Smooth muscle cell (in vitro differentiated cells): Measurements from ENCODE around the gene NDUFA4.

- RAMPAGE, long total RNA: no peak
Measured at GRCh38 chr7:7573325-7573944, 6.8 kb downstream of the MIOS start.

- RAMPAGE, long total RNA: no peak
Measured at GRCh38 chr7:7725555-7726334, 7.3 kb upstream of the RPA3 start.

DNA sequence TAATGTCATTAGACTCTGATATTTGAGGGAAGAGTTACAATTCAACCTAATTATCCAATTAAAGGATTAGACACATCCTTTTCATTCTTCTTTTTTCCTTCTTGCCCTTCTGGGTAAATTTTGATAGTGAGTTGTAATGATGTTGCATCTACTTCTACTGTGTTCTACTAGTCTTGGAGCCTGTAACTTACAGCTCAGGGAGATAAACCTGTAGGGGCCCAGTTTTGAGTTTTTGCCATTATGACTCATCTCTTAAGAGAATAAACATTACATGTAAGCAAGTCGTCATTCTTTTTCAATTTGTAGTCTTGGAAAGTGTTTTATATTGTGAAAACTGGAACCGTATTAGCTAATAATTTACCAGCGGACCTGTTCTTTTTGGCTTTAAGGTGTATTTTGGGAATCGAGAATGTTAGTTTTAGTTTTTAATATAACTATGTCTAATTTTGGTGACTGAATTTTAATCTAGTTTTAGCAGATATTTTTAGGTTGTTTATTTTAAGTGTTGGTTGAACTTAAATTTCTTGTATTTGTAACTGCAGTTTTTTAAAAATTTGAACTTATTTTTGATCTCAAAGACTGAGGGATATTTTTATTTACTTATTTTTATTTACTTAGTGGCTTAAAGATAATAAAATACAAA lies 89.8 kb upstream of the RPA3 start:
- RAMPAGE, long total RNA: no peak

DNA sequence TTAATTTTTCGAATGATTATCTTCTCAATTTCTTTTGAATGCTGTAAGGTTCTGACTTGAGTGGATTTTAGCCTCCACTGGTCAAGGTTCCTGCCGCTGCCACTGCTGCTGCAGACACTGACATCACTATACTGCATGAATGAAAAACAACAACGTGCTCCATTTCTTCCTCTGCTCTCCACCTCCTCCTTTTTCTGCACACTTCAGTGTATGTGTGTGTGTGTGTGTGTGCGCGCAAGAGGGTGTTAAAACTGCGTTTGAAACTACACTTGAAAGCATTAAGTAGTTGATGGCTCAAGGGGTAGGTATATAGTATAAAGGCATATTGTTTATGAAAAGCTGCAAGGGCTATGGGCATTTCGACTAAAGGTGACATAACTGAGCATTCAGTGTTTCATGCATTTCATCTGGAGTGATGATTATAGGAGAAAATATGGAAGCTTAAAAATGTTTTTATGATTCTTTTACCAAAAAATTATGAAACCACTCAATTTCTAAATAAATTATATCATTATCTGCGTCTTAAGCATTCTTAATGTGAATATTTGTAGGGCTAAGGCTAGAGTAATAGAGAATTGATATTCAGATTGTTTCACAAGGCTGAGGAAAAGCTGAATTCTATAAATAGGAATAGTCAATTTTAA lies 3.6 kb downstream of the GLCCI1 start:
- RAMPAGE, long total RNA: no peak

DNA sequence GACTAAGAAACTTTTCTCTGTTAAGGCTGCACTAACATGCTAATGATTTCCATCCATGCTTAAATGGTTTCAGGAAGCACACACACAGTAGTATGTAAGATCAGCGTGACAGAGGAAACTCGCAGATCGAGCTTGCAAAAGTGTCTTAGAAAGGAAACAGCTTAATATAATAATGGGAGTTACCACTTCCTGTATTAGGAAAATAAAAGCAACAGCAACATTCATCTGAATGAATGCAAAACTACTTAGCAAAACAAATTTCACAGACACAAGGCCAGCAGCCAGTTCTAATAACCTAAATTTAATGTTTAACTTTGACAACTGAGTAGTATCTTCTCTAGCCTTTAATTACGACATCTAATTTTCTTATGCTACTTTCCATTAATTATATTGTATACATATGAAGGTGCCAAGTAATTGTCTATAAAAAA lies 112.6 kb downstream of the ICA1 start:
- RAMPAGE, long total RNA: no peak

GRCh38 chr7:8214220-8215121 lies 47.5 kb downstream of the ICA1 start:
- RAMPAGE, long total RNA: no peak

DNA sequence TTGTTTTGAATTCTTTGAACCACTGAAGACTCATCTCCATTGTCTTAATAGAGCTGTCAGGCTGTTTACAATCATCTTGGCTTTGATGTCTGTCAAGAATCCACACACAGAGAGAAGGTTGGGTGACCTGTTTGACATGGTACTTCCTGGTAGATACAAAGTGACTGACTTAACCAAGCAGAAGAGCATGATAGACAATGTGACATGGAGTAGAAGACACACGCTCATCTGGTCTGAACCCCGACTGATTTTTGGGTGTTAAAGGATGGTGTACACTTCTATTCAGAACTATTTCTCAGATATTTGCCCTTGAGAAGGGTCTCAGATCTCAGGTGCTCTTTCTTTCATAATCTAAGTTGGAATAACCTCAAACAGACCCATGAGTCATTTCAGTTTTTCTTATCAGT lies 46.5 kb upstream of the NXPH1 start:
- RAMPAGE, long total RNA: no peak

GRCh38 chr7:10239728-10240123 lies 700.2 kb downstream of the NDUFA4 start:
- RAMPAGE, long total RNA: no peak

DNA sequence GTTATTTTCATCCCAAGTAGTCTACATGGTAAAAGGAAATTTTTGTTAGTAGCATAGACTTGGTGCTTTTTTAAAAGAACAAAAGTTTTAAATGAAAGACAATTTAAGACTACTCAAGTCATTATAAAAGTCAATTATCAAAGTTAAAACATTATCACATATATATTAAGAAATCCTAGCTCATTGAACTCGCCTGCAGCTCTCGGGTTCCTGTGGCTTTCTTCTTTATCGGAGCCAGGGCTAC lies 489.0 kb downstream of the NDUFA4 start:
- RAMPAGE, long total RNA: no peak

GRCh38 chr7:10939300-10940379 lies at the start of gene NDUFA4:
Gene NDUFA4 (minus strand): TSS chr7:10940153.
- RAMPAGE, long total RNA: start-site peak on the minus strand at chr7:10940086-10940165, 3,537 and 777 reads in 2 replicates

- RAMPAGE, long total RNA: no peak
Measured at GRCh38 chr7:10940380-10940938, 506 bp upstream of the NDUFA4 start.

DNA sequence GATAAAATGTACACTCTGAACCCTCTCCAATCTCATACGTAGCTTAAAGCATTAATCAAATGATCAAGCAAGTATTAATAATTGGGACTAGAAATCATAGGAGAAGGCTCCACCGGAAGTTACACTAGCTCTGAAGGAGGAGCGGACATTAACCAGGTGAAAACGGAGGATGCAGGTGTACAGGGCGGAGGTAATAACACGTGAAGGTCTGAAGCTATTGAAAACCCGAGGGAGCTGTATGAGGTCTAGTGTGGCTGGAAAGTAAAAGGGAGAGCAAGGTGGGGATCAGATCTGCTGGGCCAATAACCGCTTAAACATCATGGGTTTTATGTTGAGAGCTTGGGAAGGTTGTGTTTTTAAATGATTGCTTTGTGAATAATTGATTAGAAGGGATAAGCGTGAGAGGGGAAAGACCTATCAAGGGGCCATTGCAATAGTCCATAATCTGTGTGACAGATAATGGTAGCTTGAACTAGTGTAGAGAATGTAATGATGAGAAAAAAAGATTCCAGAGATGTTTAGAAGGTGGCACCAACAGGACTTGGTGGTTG lies 1.1 kb upstream of the NDUFA4 start:
- RAMPAGE, long total RNA: no peak

DNA sequence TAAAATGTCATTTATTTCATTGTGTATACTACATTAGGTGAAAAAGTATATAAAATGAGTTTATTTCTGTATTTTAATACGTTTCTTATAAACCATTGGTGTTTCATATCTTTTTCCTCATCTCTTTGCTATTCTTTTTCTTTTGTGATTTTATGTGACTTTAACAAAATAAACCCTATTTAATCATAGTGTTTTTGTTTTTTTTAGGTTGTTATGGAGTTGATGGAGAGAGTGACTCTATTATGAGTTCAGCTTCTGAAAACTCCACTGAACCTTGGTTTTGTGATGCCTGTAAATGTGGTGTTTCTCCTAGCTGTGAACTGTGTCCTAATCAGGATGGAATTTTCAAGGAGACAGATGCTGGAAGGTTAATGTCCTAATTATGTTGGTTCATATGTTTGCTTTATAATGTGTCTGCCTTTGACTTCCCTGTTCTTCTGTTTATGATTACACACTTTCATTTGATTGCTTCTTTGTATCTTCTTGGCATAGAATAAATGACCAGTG lies 39.9 kb downstream of the PHF14 start:
- RAMPAGE, long total RNA: no peak

- RAMPAGE, long total RNA: no peak
Measured at GRCh38 chr7:11194478-11194998, 220.9 kb downstream of the PHF14 start.

DNA sequence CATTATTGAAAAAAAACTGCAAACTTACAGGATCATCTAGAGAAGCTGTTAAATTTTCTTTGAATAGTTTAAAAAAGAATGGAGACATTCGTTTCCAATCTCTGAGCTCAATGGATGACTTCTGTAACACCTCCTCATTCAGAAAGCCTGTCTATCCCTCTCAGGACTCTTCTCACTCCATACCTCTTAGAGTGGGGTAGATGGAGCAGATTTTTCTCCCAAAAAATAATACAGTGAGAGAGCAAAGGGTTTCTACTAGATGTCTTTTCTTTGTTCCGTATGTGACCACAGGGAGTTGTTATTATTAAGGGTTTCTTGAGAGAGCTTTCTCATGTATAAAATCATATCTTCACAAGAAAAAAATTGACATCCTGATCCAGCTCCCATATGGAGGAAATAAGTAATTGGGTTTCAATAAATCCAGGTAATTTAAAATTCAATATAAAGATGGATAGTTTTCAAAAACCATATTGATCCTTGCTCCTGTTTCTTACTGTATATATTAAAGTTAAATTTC lies 407.4 kb downstream of the PHF14 start:
- RAMPAGE, long total RNA: no peak

GRCh38 chr7:12571621-12572111 lies 1.1 kb downstream of the SCIN start:
- RAMPAGE, long total RNA: no peak

DNA sequence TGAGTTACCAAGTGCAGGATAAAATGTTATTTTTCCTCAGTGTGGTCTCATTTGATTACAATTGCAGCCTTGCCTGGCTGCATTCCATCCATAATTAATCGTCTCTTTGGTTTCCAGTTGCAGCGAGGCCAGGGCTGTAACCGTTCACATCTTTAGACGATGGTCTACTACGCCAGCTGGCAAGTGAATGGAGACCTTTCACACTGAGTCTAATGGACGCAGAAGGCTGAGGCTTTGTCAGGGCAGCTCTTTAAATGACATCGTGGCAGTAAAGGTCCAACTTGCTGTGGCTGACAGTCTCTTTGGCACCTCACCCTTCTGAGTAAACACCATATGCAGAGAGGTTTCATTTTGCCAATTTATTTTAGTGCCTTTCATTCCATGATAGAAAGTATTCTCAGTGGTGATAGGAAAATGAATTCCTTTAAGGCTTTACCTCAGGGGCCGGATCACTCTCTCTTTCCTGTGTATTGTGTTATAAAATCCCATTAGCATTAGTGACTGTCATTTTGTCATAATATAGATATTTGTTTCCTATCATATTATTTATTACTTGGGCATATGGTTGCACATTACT lies 84.1 kb downstream of the ARL4A start:
- RAMPAGE, long total RNA: no peak

DNA sequence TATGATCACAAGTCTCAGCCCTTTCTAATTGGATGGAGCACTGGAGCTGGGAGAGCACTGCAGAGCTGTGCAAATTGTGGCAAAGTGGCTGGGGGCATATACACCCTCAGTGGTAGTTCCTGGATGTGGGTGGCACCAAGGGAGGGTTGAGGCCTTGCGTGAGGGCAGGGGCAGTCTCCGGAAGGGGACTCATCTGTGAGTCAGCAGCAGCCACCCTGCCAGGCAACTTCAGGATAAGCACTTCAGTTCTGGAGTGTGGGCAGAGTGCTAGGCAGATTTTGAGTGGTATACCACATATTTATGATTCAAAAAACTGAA lies 210.5 kb downstream of the ETV1 start:
- RAMPAGE, long total RNA: no peak

- RAMPAGE, long total RNA: no peak
Measured at GRCh38 chr7:13991009-13991784, 1.7 kb upstream of the ETV1 start.

DNA sequence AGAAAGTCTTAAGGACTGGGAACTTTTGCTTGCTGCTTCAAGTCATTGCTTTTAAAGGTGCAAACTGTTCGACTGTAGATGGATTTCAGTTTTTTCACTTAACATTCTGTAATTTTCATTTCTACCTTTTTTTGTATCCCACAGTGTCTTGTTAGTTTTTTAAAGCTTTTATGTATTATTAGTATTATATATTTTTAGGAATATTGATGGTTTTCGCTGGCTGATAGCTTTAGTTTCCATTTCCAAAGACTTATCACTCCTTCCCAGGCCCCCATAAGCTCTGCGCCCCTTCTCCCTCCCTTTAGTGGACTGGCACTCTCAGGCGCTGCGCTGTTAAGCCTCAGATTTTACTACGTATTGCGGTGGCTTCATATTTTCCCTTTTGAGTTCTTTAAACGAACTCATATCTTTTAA lies 2.4 kb upstream of the ETV1 start:
- RAMPAGE, long total RNA: no peak